ENCODE data around the genes HMBS, H2AX and HINFP.

DNA sequence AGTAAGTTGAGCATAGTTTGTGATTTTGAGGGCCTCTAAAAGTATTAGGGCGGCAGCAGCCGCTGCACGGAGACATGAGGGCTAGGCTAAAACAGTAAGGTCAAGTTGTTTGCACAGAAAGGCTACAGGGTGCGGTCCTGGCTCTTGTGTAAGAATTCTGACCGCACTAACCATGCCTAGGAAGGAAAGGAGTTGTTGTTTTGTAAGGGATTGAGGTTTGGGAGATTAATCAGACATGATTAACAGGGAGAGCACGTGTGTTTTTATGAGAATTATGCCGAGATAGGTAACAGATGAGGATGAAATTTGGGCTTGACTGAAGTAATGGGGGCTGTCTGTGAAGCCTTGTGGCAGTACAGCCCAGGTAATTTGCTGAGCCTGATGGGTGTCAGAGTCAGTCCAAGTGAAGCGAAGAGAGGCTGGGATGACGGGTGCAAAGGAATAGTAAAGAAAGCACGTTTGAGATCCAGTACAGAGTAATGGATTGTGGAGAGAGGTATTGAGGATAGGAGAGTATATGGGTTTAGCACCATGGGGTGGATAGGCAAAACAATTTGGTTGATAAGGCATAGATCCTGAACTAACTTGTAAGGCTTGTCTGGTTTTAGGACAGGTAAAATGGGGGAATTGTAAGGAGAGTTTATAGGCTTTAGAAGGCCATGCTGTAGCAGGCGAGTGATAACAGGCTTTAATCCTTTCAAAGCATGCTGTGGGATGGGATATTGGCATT is 39.7 kb upstream of the TREH start:
- PRO-cap, 7 experiments: no peak in any of the 7 experiments

GRCh38 chr11:118784212-118784704 is 6.7 kb downstream of the DDX6 start:
- PRO-cap, 7 experiments: peak in 2 of 7 experiments; most common minus-strand start chr11:118784626 (in 1)

DNA sequence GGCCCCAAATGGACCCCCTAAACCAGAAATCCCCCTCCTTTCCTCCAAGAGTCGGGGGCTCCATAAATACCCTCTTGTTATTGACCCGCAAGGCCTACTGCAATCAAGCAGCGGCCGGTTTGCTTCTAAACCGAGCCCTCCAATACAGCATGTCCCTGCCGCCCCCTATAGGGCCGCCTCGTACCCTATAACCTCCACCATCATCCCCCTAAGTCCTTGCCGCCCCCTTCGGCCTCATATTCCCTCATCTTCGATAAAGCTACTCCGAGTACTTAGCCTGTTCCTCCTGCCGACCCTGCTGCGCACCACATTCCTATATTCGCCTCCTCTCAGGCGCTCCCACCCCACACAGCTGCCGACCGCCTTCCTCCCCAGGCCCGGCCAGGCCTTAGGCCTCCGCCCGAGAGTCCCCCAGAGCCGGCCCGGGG is 573 bp downstream of the DDX6 start:
- PRO-cap, 7 experiments: peak in 5 of 7 experiments; most common plus-strand start position 237 of the sequence (in 3); most common minus-strand start position 101 of the sequence (in 3)

- PRO-cap, 7 experiments: peak in 7 of 7 experiments; most common plus-strand start chr11:118878404 (in 5); most common minus-strand start chr11:118878291 (in 7)
Measured at GRCh38 chr11:118878230-118878535, 5.5 kb upstream of the CXCR5 start.

- PRO-cap, 7 experiments: no peak in any of the 7 experiments
Measured at GRCh38 chr11:118893791-118894204, 10.1 kb downstream of the CXCR5 start.

- PRO-cap, 7 experiments: peak in 1 of 7 experiments; most common plus-strand start chr11:118896448 (in 1); most common minus-strand start chr11:118896456 (in 1)
Measured at GRCh38 chr11:118896348-118897064, 12.8 kb downstream of the CXCR5 start.

DNA sequence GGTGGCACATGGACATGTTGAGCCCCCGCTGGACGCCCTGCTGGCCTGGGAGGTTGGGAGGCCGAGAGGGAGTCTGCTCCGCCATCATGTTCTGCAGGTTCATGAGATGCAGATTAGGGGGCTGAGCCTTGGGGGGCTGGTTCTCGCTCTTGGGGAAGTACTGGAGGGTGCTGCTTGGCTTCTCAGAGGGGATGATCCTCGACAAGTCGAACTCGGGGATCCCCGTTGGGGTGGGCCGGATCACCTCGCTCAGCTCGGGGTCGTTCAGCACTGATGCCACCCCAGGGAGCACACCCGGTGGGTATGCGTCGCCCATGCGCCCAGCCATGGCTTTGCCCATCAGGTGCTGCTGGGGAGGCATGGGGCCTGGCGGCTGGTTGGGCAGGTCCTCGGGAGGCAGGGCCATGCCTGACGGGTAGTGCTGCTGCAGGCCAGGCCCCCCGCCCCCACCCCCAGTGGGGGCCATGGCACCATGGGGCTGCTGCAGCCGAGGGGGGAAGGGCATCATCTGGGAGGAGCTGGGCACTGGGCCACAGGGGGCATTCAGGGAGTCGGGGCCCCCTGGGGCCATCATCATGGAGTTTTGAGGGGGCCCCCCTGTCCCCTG is 15.1 kb downstream of the CXCR5 start:
- PRO-cap, 7 experiments: no peak in any of the 7 experiments

GRCh38 chr11:118914155-118914993 is 11.4 kb downstream of the BCL9L start:
- PRO-cap, 7 experiments: peak in 7 of 7 experiments; most common plus-strand start chr11:118914637 (in 7); most common minus-strand start chr11:118914533 (in 7)

DNA sequence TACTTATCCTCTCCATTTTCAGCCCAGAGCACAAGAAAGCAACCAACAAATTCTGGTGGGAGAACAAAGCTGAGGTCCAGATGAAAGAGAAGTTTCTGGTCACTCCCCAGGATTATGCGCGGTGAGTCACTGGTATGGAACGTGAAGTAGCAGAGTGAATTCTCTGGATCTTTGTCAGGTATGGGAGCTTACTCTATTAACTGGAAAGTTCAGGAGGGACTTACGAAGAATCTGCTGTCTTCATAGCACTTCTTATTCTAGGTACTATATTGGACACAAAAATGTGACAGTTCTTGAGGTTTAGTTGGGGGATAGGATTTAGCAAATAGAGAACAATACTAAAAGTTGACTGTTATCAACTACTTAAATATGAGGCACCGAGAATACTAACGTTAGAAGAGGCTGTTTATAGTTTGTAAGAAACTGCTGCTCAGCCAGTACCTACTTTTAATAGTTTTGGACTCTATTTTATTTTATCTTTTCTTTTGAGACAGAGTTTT is 1.1 kb downstream of the CENATAC start:
- PRO-cap, 7 experiments: no peak in any of the 7 experiments

DNA sequence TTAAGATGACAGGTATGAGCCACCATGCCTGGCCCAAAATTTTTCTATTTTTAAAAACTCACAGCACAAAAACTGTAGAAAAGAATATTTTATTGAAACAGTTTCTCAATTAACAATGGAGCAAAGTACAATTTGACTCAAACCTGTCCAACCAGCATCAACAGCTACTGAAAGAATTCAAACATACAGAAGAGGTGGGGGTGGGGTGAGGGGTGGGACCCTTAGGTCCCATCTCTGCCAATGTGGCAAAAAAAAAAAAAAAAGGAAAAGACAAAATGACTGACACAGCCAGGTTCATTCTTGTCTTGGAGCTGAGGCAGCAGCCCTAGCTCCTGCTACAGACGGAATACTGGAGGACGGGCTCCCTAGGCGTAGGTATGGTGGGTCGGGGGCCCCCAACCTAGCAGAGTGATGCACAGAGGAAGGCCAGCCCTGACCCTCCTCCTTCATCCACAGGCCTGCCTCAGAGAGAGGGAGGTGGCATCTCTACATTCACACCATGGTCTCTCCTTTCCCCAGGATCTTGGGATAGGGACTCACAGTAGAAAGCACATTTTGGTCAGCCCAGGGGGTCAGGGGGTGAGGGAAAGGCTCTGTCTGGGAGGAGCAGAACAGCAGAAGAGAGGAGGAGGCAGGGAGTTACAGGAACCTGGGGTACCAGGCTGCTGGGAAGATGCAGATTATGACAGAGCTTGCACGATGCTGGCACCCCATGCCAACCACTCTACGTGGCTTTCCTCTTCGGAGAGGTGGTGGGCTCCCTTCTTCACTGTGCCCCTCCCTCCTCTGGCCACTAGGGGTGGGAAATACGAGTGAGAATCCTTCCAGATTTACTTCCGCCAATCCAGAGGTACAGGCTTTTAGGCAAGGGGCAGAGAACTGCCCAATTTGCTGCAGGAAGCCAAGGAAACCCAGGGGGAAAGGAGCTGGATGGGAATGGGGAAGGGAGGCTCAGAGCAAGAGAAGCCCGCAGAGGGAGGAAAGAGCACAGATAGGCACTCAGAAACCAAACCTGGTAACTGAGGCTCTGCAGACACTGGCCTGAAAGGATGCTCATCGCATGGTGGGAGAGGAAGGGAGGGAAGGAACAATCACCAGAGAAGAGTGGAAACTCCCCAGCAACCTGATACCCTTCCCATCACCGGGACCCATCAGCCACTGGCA is 12.5 kb downstream of the HYOU1 start:
- PRO-cap, 7 experiments: no peak in any of the 7 experiments

GRCh38 chr11:119084457-119085584 is at the start of gene HMBS:
Gene HMBS (plus strand): TSS chr11:119084881.
- PRO-cap, 7 experiments: peak in 7 of 7 experiments; most common plus-strand start chr11:119084893 (in 4); most common minus-strand start chr11:119084794 (in 7)

GRCh38 chr11:119094625-119095536 is at the start of gene H2AX:
Gene H2AX (minus strand): TSS chr11:119095465.
- PRO-cap, 7 experiments: peak in 7 of 7 experiments; most common plus-strand start chr11:119094688 (in 1); most common minus-strand start chr11:119095465 (in 7)

- PRO-cap, 7 experiments: peak in 1 of 7 experiments; most common plus-strand start chr11:119095762 (in 1)
Measured at GRCh38 chr11:119095537-119095887, 247 bp upstream of the H2AX start.

GRCh38 chr11:119110634-119111451 is 3.7 kb downstream of the C2CD2L start:
- PRO-cap, 7 experiments: no peak in any of the 7 experiments

- PRO-cap, 7 experiments: peak in 1 of 7 experiments; most common minus-strand start chr11:119115984 (in 1)
Measured at GRCh38 chr11:119115905-119116294, 5.5 kb upstream of the HINFP start.

- PRO-cap, 7 experiments: peak in 7 of 7 experiments; most common plus-strand start chr11:119121635 (in 5)
Measured at GRCh38 chr11:119121455-119122061, at the start of gene HINFP. Gene HINFP (plus strand): TSS chr11:119121580.

GRCh38 chr11:119126550-119127242 is 5.3 kb downstream of the HINFP start:
- PRO-cap, 7 experiments: no peak in any of the 7 experiments

DNA sequence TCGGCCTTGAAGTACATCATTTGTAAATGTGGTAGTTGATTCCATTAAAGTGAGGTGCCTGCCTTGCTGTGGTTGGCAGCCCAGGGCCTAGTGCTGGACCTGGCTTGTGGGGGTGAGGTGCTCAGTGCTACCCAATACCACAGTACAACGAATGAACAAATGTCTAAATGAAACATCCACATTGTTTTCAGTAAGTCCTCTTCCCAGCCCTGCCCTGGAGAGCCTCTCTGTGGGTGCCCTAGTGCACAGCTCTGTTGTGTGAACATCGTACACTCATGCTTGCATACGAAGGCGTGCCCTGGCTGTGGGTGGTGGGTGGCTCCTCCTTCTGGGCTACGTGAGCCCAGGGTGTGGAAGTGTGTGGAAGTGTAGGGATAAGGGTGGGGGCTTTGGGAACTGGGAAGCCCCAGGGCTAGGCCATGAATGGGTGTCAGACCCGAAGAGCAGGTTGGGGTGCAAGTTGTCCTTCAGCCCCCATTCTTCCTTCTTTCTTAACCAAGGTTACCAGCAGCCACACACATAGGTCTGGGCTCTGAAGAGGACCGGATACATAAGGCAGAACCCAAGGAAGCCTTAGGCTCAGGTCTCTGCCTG is 577 bp upstream of the NLRX1 start:
- PRO-cap, 7 experiments: no peak in any of the 7 experiments

DNA sequence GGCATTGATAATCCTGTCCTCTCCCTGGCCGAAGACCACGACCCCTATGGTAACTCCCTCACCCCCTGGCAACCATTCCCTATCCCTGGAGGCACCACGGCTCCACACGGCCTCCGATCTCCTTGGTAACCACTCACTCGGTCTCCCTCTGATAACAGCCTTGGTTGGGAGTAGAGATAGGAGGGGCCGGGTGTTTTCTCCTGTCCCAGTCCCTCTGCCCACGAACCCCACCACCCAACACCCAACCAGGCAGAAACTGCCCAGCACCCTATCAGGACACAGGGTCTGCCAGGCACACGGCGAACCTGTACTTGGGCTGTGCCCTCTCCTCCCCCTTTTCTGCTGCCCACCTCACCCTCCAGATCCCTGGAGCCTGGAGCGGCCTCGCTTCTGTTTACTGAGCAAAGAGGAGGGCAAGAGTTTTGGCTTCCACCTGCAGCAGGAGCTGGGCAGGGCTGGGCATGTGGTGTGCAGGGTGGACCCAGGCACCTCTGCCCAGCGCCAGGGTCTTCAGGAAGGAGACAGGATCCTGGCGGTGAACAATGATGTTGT is 918 bp downstream of the NHERF4 start:
- PRO-cap, 7 experiments: no peak in any of the 7 experiments

- PRO-cap, 7 experiments: no peak in any of the 7 experiments
Measured at GRCh38 chr11:119298498-119299074, 18.3 kb downstream of the MCAM start.

All from T-cell (primary cell).